ENCODE measurements around a stretch of chrX.

DNA sequence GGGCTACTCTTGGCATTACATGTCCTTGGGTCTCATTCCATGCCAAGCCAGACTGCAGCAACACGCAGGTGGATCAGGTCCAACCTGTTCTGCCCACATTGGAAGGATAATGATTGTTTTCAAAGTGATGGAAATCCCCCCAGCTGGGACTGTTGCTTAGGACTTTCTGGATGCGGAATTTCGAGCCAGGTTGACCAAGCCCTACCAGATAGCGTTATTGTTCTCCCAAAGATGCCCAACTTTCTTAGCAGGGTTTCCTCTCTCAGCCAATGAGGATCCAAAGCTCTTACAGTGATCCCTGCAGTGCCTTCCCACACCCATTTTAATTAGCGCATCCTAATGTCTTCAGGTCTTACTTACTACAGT lies 149.6 kb upstream of the CHRDL1 start:
- PRO-cap, 2 experiments = no peak in any of the 2 experiments

DNA sequence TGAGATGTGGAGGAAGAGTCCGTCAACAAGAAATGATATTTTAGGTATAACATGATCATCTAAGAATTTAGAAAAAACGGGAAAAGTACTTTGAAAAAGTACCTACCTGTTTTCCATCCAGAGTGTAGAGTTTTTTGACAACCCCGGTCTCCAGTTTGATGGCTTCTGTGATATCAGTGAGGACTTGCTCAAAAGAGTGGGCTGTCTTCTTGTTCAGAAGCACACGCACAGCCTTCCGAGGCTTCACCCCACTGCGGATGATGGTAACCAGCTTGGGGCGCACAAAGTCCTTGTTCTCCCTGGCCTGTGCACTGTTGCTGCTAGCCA lies 11.1 kb downstream of the DCX start:
- PRO-cap, 2 experiments = no peak in any of the 2 experiments

- PRO-cap, 2 experiments = no peak in any of the 2 experiments
Observed at GRCh38 chrX:111870612-111870934, 5.4 kb upstream of the TRPC5OS start.

- PRO-cap, 2 experiments = no peak in any of the 2 experiments
Observed at GRCh38 chrX:115013689-115013963, 3.8 kb downstream of the IL13RA2 start.

DNA sequence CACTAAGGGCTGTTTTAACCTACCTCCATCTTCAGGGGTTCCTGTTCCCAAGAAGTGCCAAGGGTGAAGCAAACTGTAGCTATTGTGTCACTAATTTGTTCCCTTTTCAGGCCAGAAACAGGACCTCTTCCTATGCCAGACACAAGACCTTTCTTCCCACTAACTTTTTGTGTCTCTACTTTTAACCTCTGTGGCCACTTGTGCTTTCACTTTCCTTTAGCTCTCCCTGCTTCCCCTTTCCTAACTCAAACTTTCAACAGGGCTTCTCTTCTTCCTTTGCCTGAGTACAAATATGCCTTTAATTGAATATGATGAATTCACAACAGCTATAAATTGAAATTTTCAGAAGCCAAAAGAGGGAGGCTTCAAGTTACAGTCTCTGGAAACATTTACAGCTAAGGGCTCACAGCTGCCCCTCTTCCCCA lies 61.8 kb upstream of the PLS3 start:
- PRO-cap, 2 experiments = no peak in any of the 2 experiments

GRCh38 chrX:115589410-115589829 lies 28.4 kb downstream of the PLS3 start:
- PRO-cap, 2 experiments = no peak in any of the 2 experiments

DNA sequence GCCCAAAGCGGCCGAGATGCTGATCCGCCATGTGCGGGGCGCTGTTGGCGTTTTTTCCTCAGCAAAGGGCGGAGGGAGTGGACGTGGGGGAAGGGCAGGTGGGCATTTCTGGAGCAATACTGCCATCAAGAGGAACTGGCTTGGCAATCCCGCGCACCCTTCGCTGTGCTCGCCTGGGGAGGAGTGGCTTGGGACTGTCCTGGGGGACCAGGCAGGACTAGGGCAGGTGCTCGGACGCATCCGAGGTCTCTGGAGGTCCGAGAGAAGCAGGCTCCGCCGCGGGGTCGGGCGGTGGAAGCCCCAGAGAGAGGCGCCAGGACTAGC lies 174.2 kb downstream of the PLS3 start:
- PRO-cap, 2 experiments = no peak in any of the 2 experiments

- PRO-cap, 2 experiments = no peak in any of the 2 experiments
Observed at GRCh38 chrX:115897162-115898111, 273.1 kb upstream of the AGTR2 start.

- PRO-cap, 2 experiments = no peak in any of the 2 experiments
Observed at GRCh38 chrX:115899400-115900398, 270.8 kb upstream of the AGTR2 start.

- PRO-cap, 2 experiments = no peak in any of the 2 experiments
Observed at GRCh38 chrX:116009783-116010155, 160.8 kb upstream of the AGTR2 start.

DNA sequence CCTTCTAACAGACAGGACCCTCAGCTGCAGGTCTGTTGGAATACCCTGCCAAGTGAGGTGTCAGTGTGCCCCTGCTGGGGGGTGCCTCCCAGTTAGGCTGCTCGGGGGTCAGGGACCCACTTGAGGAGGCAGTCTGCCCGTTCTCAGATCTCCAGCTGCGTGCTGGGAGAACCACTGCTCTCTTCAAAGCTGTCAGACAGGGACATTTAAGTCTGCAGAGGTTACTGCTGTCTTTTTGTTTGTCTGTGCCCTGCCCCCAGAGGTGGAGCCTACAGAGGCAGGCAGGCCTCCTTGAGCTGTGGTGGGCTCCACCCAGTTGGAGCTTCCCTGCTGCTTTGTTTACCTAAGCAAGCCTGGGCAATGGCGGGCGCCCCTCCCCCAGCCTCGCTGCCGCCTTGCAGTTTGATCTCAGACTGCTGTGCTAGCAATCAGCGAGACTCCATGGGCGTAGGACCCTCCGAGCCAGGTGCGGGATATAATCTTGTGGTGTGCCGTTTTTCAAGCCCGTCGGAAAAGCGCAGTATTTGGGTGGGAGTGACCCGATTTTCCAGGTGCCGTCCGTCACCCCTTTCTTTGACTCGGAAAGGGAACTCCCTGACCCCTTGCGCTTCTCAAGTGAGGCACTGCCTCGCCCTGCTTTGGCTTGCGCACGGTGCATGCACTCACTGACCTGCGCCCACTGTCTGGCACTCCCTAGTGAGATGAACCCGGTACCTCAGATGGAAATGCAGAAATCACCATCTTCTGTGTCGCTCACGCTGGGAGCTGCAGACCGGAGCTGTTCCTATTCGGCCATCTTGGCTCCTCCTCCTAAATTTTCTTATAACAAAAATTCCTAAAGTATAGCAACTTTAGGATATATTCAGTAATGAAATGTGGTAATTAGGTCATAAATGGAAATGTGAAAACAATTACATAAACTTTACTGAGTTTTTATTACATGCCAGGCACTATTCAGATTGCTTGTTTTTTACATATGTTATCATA lies 507.5 kb upstream of the CT83 start:
- PRO-cap, 2 experiments = no peak in any of the 2 experiments

GRCh38 chrX:117985235-117985795 lies 131.3 kb downstream of the KLHL13 start:
- PRO-cap, 2 experiments = no peak in any of the 2 experiments

- PRO-cap, 2 experiments = no peak in any of the 2 experiments
Observed at GRCh38 chrX:118188853-118189342, 72.3 kb upstream of the KLHL13 start.

GRCh38 chrX:118536437-118537137 lies 41.0 kb downstream of the DOCK11 start:
- PRO-cap, 2 experiments = no peak in any of the 2 experiments

- PRO-cap, 2 experiments = no peak in any of the 2 experiments
Observed at GRCh38 chrX:118593220-118593828, 97.7 kb downstream of the DOCK11 start.

DNA sequence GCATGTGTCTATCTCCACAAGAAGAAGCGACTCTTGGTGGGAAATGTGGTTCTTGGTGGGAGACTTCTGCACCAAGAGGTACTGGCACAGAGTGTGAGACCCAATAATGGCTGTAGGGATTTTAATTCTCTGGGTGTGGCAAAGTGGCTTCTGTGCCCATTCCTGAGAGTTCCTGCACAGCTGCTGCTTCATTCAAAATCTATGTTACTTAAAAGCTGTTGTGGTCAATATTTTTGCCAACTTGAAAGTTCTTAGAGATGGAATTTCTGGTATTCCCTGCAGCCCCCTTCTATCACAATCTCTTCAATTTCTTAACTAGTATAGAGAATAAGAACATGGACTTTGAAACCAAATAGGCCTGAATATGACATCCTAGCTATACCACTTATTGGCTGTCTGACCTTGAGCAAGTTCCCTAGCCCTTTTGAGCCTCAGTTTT lies 26.1 kb downstream of the KIAA1210 start:
- PRO-cap, 2 experiments = no peak in any of the 2 experiments

- PRO-cap, 2 experiments = no peak in any of the 2 experiments
Observed at GRCh38 chrX:119300560-119300759, 64.4 kb downstream of the PGRMC1 start.

DNA sequence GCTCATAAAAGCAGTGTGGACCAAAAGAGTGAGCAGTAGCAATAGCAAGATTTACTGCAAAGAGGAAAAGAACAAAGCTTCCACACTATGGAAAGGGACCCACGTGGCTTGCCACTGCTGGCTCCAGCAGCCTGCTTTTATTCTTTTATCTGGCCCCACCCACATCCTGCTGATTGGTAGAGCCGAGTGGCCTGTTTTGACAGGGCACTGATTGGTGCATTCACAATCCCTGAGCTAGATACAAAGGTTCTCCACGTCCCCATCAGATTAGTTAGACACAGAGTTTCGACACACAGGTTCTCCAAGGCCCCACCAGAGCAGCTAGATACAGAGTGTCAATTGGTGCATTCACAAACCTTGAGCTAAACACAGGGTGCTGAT lies 12.4 kb upstream of the SLC25A43 start:
- PRO-cap, 2 experiments = no peak in any of the 2 experiments

- PRO-cap, 2 experiments = no peak in any of the 2 experiments
Observed at GRCh38 chrX:119398550-119399015, 553 bp upstream of the SLC25A43 start.

DNA sequence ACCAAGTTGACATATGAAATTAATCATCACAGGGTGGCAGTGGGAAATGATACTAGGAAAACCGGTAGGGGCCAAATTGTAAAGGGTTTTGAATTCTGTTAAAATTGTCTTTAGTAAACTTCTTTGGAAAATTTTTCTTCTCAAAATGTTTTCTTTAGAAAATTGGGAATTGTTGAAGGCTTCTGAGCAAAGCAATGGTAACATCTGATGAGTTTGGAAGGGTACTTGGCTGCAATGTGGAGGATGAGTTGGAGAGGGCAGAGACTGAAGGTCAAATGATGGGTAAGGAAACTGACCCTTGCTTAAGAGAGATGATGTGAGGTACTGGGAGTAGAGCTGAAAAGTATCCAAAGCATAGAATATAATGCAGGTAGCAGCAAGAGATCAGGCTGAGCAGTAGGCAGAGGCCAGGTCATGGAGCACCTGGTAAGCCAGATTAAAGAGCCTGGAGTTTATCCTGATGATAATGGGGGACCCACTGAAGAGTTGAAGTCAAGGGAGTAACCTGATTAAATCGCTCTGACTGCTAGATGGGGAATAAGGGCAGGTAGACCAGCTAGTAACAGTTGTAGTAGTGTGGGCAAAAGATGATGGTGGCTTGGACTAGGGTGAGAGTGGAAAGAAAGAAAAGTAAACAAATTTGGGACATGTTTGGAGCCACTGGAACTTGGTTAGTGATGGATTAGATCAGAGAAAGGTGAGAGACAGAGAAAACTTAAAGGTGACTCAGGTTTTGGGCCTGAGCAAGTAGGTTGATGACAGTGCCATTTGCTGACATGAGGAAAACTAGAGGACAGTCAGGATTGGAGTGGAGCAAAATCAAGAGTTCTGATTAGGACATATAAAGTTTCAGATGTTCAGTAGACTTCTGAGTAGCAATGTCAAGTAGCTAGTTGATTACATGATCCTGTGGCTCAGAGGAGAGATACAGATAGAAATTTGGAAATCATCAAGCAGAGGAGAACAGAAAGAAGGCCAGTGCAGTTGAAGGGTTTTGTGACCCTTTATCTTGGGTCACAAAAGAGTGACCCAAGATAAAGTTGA lies 34.5 kb upstream of the SLC25A5 start:
- PRO-cap, 2 experiments = no peak in any of the 2 experiments

Data from right ventricle myocardium (tissue), 1 donor.